A172 (cell line): Measurements from ENCODE around the genes SAMD4B, PSMC4 and TTC9B.

DNA sequence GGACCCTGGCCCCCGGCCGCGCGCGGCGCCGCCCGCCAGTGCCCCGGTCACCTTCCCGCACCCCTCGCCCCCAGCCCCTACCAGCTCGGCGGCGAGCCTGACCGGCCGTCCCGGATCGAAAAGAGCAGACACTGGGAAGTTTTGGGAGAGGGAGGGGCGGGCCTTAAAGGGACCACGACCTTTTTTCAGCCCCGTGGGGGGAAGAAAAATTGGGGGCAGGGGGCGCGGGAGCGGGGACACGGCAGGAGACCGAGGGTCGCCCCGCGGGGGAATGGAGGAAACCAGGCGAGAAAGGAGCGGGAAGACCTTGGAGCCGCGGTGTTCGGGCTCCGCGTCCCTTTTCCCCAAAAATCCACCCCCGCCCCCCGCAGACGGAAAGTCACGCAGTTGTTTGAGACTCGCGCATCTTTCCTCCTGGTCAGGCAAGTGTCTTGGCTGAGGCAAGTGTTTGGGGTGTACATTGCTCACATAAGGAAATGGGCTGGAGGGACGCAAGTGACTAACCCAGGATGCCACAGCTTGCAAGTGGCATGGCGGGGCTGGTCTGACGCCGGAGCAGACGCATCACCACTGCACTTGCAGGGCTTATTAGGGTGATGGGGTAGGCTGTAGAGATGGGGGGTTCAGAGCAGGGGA, 2.5 kb upstream of the HNRNPL start:
- RAMPAGE, long total RNA, result no peak

GRCh38 chr19:39131265-39132084, 5.9 kb downstream of the PAK4 start:
- RAMPAGE, long total RNA, result no peak

- RAMPAGE, long total RNA, result no peak
Observed at GRCh38 chr19:39144423-39145373, 19.1 kb downstream of the PAK4 start.

DNA sequence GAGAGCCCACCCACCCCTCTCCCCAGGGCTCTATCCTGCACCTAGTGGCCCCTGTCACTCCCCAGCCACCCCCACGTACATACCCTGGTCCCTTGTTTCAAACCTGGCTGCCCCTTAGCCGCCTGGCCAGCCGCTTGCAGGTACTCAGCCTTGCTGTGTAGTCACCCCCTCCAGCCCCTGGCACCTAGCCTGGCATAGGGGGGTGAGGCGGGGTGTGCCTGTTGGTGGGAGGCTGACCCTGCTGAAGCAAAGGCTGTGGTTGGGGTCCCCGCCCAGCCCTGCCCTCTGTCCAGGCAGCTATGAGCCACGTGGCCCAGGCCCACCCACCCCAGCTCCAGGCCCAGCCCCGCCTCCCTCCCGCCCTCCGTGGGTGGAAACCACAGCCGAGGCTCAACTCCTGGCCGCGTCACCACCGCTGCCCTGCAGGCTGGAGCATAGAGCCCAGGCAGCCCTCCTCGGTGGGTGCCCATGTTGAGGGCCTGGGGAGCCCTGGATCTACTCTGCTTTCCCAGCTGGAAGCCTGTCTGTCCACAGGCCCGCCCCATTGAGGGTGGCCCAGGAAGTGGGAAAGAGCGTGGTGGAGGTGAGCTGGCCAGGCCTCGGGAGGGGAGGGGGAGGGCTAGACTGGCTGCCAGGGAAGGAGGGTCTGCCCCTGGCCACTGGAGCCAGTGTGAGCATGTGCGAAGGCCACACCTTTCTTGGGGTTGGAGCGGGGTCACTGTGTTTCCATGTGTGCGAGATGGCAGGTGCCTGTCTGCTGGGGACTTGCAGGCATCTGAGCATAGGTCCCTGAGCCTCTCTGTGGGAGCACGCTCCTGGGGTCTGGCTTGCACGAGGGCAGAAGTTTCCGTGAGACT, 30.9 kb downstream of the PAK4 start:
- RAMPAGE, long total RNA, result no peak

- RAMPAGE, long total RNA, result no peak
Observed at GRCh38 chr19:39342199-39342878, at the start of gene SAMD4B. SAMD4B (plus strand) TSS chr19:39342421.

DNA sequence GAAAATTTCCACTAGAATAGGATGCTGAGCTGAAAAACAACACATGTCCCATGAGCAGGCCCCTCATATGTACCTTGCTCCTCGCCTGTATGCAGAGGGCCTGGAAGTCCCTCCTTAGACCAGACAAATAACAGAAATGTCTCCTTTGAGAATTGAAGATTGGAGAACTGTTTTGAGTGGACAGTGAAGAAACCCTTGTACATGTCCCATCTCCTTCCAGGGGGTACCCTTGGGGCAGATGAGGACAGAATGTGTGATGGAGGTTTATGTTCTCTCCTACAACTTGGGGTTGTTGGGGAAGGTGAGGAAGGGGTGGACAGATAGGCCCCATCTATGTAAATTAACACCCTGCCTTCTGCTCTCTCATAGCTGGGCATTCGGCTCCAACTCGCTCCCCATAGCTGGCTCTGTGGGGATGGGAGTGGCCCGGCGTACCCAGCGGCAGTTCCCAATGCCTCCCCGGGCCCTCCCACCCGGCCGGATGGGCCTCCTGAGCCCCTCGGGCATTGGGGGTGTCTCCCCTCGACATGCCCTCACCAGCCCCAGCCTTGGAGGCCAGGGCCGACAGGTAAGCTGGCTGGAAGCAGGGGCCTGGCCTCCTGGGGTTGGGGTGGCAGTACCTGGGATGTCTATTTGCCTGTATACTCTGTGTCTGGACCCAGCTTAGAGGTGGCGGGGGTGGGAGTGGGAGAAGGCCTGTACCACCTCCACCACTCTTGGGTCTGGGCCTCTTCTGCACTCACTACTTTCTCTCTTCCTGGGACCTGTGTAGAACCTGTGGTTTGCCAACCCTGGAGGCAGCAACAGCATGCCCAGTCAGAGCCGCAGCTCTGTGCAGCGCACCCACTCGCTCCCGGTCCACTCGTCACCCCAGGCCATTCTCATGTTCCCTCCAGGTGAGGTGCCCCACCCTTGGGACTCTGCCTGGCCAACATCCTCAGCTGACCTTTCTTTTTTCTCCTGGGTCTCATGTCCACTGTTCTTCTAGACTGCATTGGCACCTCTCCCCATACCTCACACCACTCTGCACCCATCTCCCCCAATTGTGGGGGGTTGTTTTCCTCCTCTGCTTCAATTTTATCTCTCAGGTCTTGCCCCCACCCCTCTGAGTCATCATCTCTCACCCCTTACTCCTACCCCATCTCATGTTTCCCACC, 10.3 kb downstream of the PAF1 start:
- RAMPAGE, long total RNA, result no peak

DNA sequence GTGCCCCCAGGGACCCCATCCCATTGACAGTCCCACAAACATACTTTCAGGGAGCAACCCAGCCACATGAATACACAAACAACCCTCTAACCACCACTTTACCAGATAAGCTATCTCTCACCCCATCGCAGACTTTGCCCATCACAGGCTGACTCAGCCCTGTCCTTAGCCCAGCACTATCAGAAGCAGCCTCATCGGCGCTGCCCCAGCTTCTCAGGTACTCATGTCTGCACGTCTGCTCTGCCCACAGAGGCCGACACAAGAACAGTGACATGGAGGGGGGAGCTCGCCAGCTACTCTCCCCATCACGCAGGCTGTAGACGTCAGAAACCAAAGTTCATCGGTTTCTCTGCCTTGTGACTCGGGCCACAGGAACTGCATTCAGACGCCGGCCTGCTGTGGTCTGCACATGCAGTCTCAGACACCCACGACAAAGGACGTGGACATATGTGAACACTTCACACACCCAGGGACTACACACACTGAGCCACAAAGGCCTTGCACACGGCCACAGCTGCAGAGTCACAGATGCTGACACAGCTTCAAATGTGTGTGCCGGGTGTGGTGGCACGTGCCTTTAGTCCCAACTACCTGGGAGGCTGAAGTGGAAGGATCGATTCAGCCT, 5.1 kb upstream of the ZFP36 start:
- RAMPAGE, long total RNA, result no peak

GRCh38 chr19:39413025-39413932, 810 bp downstream of the PLEKHG2 start:
- RAMPAGE, long total RNA, result no peak

- RAMPAGE, long total RNA, result no peak
Observed at GRCh38 chr19:39423329-39423760, 10.9 kb downstream of the PLEKHG2 start.

DNA sequence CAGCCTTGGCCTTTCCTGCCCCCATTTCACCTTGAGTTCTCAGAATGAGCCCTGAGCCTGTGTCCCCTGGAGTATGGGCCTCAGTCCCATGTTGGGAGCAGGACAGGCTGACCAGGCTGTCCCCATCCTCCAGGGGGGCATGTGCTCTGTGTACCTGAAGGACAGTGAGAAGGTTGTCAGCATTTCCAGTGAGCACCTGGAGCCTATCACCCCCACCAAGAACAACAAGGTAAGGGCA, 4.8 kb upstream of the TIMM50 start:
- RAMPAGE, long total RNA, result no peak

DNA sequence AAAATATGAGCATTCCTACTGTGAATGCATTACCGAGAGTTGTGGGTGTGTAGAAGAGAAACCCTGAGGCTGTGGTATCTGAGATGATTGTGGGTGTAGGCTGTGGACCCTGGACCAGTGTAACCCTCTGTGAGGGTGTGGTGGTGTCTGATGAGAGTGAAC, 222 bp downstream of the LGALS14 start:
- RAMPAGE, long total RNA, result no peak

DNA sequence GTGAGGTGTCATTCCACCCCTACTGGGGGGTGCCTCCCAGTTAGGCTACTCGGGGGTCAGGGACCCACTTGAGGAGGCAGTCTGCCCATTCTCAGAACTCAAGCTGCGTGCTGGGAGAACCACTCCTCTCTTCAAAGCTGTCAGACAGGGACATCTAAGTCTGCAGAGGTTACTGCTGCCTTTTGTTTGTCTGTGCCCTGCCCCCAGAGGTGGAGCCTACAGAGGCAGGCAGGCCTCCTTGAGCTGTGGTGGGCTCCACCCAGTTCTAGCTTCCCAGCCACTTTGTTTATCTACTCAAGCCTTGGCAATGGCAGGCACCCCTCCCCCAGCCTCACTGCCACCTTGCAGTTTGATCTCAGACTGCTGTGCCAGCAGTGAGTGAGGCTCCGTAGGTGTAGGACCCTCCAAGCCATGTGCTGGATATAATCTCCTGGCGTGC, 15.1 kb downstream of the LGALS14 start:
- RAMPAGE, long total RNA, result no peak

DNA sequence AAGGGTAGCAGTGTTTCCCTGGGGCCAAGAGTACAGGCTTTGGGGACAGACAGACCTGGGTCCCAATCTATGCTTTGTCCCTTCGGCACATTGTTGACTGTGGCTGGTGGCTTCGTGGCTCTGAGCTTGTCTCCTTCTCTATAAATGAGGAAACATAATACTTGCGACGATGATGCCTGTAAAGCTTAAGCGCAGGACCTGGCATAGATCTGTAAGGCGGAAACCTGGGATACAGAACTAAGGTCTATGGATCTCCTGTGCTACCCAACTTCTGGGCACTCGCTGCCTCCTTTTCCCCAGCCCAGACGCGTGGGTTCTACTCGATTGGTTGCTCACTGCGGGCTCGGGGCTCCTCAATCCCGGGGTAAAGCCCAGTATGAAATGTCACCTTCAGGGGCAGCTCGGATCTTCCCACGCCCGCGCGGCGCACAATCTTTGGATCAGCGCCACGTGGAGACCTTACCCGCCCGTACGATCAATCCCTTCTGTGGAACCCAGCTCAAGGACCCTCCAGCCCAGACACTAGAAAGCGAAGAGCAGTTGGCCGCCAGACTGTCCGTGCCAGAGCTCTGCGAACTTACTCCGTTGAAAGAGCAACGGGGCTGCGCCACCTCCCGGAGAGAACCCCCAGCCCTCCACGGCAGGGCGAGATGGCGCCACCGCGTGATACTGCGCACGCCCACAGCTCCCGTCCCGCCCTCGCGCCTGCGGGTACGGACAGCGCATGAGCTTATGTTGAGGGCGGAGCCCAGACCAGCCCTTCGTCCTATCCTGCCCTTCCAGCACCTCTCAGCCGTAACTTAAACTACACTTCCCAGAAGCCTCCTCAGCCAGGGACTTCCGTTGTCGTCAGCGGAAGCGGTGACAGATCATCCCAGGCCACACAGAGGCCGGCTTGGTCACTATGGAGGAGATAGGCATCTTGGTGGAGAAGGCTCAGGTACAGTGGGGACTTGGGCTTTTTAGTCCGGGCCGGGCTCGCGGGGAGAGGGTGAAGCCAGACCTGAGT, at the start of gene PSMC4:
TSS of gene PSMC4 (plus strand) at position 867 of the 1,009 bp plus-strand sequence.
- RAMPAGE, long total RNA, result start-site peak on the plus strand centred at position 884 of the sequence, 37 bp wide, 312 and 900 reads in 2 replicates

- RAMPAGE, long total RNA, result no peak
Observed at GRCh38 chr19:40212693-40213067, 5.5 kb downstream of the TTC9B start.

- RAMPAGE, long total RNA, result no peak
Observed at GRCh38 chr19:40218231-40218491, at the start of gene TTC9B. TTC9B (minus strand) TSS chr19:40218384.

DNA sequence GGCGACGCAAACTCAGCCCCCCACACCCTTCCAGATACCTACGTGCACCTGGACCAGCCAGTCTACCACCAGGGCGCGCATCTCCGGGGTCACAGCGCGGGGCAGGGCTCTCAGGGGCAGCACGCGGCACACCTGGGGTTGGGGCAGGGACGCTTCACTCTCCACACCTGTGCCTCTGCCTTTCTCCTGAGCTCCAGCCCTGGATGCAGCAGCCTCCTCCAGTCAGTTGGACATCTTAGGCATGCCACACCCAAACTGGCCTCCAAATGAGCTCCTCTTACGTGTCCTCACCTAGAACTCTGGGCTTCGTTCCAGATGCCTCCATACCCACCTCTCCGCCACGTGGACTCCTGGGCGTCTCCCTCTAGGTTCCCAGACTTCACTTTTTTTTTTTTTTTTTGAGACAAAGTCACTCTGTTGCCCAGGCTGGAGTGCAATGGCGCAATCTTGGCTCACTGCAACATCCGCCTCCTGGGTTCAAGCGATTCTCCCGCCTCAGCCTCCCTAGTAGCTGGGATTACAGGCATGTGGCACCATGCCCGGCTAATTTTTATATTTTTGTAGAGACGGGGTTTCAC, 1.7 kb downstream of the CCNP start:
- RAMPAGE, long total RNA, result no peak

DNA sequence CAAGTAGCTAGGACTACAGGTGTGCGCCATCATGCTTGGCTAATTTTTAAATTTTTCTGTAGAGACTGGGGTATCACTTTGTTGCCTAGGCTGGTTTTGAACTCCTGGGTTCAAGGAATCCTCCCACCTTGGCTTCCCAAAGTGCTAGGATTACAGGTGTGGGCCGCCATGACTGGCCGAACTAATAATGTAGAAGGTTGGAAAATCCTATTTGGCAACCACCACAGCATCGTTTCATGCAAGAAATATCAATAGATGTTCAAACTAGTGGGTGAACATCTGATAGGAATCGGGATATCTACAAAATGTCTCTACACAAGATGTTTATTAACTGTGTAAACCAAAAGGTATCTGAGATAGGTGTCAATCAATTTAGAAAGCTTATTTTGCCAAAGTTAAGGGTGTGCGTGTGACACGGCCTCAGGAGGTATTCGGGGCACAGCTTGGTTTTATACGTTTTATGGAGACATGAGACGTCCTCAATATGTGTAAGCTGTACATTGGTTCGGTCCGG, 1.5 kb upstream of the CCNP start:
- RAMPAGE, long total RNA, result no peak

- RAMPAGE, long total RNA, result no peak
Observed at GRCh38 chr19:40265802-40266524, 19.2 kb downstream of the AKT2 start.

- RAMPAGE, long total RNA, result no peak
Observed at GRCh38 chr19:40316238-40316580, 31.1 kb upstream of the AKT2 start.

DNA sequence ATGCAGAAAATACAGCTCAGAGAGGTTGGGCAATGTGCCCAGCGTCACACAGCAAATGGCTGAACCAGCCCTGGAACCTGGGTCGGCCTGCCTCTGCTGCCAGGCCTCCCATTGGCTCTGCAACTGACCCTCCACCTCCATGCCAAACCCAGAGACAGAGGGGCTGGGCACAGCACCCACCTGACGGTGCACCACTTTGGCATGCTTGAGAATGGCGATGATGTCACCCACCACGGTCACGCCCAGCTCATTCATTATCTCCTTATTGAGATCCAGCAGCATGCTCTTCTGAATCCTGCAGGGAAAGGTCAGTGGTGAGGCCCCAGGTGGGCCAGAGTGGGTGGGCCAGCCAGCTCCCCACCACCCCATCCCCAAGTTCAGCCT, 12.3 kb downstream of the C19orf47 start:
- RAMPAGE, long total RNA, result no peak